ENCODE data around the genes NPY2R and TMEM144.

DNA sequence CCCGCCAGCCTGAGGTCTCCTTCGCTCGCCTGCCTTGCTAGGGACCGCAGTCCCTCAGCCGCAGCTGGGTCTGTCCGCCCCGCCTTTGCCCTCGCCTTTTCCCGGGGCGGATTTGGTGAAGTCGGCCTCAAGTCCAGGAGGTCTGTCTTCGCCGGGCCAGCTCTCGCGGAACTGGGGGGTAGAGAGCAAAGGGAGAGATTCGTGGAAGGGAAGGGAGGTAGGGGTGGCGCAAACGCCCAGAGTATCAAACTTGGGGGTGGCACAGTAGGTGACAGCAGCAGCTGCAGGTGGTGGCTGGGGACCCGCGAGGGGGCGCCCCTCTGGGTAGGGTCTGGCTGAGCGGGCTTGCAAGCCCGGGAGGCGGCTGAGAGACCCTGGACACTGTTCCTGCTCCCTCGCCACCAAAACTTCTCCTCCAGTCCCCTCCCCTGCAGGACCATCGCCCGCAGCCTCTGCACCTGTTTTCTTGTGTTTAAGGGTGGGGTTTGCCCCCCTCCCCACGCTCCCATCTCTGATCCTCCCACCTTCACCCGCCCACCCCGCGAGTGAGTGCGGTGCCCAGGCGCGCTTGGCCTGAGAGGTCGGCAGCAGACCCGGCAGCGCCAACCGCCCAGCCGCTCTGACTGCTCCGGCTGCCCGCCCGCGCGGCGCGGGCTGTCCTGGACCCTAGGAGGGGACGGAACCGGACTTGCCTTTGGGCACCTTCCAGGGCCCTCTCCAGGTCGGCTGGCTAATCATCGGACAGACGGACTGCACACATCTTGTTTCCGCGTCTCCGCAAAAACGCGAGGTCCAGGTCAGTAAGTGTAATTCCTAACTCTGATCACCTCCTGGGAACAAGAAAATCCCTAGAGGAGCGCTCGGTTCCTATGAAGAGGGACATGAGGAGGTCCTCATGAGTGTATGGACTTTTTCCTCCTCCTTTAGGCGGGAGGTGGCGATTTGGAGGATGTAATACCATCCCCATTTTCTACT lies at the start of gene NPY2R:
NPY2R (plus strand) TSS at position 367 of the 975 bp plus-strand sequence.
CAGE:
- cytosol, long polyA minus RNA, result no peak
- cytosol, long polyA plus RNA, result no peak
- long polyA plus RNA, result no peak
- nucleus, long polyA minus RNA, result no peak
- nucleus, long polyA plus RNA, result no peak

DNA sequence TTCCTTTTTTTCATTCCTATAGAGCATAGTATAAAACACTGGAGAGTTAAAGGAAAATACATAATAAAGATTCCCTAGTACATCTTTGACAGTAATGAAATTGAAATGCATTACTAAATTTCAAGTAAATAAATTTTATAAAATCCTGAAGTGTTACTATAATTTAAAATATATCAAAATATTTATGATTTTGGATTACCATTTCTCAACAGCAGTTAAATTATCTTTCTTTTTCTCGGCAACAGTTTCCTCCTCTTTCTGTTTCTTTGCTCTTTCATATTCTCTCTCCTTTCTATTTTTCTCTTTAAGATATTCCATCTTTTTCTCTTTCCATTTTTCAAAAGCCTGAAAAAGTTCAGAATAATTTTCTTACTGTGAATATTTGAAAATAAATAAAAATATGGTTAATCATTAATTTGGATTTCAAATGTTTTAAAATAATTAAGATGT lies 24.0 kb downstream of the MAP9 start:
CAGE:
- cytosol, long polyA minus RNA, result no peak
- cytosol, long polyA plus RNA, result no peak
- long polyA plus RNA, result no peak
- nucleus, long polyA minus RNA, result start-site peak on the minus strand centred at position 310 of the sequence, 49 bp wide, 17 reads
- nucleus, long polyA plus RNA, result no peak

GRCh38 chr4:155442430-155442899 lies 65.7 kb upstream of the MAP9 start:
CAGE:
- cytosol, long polyA minus RNA, result no peak
- cytosol, long polyA plus RNA, result no peak
- long polyA plus RNA, result no peak
- nucleus, long polyA minus RNA, result no peak
- nucleus, long polyA plus RNA, result no peak

DNA sequence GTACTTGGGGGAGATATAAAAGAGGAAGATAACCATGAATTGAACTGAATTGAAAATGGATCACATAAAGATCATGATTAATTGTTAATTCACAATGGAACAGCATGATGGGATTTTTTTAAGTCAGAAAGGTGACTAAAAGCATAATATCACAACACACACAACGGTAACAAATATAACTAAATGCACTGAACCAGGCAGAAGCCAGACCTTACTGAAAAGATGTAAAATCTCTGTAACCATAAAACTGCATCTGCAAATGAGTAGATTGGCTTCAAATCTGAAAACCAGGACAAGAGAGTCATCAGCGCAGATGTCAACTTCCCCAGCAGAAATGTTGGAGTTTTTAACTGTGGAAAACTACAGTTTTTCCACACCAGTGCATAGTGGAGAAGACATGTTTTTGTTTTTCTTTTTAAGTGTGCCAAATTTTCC lies 436 bp upstream of the GUCY1A1 start:
CAGE:
- cytosol, long polyA minus RNA, result no peak
- cytosol, long polyA plus RNA, result no peak
- long polyA plus RNA, result no peak
- nucleus, long polyA minus RNA, result no peak
- nucleus, long polyA plus RNA, result no peak

DNA sequence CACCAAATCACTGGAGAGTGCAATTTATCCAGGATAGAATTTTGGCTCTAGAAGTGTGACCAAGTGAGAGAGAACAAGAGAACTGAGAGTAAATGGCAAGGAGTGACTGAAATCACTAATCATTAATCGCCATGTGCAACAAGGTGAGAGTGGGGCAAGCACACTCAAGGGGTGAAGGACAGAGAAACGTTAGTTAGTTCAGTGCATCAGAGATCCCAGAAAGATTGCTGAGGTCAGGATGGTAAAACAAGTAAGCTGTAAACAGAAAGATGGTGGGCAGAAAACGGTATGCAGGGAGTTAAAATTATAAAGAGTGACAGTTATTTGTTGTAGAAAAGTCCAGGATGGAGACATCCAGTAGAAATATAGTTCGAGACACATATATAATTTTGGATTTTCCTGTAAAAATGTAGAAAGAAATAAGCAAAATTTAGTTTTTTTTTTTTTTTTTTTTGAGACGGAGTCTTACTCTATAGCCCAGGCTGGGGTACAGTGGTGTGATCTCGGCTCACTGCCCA lies 17.9 kb upstream of the ASIC5 start:
CAGE:
- cytosol, long polyA minus RNA, result no peak
- cytosol, long polyA plus RNA, result no peak
- long polyA plus RNA, result no peak
- nucleus, long polyA minus RNA, result no peak
- nucleus, long polyA plus RNA, result no peak

DNA sequence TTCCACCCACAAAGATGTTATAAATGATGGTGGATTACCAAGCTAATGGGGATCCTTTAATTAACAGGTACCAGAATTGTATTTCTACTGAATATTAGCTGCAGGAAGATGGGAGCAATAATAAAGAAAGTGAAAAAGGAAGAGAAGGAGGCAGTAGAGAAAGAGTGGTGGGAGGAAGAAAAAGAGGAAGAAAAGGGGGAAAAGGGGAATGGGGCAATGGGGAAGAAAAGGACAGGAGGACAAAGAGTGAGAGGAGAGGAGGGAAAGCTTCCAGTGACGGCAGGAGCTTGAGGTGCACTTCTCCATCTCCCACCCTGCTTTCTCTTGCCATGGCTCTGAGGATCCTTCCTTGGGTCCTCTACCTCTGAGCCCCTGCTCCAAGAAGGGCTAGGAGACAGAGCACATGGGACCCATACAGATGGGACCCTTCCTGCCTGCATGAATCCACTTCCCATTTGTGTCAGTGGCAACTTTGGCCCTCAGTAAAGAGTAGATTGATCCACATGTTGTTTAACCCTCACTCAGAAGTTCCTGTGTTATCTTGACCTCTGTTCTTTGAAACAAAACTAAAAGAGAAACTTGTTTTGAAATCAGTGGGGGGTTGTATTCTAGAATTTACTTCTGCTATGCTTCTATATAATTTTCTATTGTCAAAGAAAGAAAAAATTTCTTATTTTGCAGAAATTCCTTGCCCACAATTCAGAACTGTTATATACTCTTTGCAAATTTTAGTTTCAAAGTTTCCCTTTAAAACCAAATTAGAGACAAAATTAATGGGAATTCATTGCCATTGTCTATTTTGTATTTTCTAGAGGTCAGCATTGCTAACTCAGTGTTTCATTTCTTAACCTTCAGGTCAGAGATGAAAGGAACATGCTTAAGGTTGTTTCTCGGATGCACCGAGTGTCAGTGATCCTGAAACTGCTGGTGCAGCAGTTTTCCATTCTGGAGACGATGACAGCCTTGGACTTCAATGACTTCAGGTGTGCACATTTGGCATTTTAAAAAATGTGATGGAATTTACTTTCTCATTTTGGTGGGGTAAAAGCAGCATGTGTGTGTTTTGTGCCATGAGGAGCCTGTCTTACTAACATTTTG lies 4.9 kb downstream of the TDO2 start:
CAGE:
- cytosol, long polyA minus RNA, result no peak
- cytosol, long polyA plus RNA, result no peak
- long polyA plus RNA, result no peak
- nucleus, long polyA minus RNA, result no peak
- nucleus, long polyA plus RNA, result no peak

CAGE:
- cytosol, long polyA minus RNA, result no peak
- cytosol, long polyA plus RNA, result no peak
- long polyA plus RNA, result no peak
- nucleus, long polyA minus RNA, result no peak
- nucleus, long polyA plus RNA, result no peak
These were observed 1.3 kb downstream of the PDGFC start for GRCh38 chr4:156970274-156970690.

DNA sequence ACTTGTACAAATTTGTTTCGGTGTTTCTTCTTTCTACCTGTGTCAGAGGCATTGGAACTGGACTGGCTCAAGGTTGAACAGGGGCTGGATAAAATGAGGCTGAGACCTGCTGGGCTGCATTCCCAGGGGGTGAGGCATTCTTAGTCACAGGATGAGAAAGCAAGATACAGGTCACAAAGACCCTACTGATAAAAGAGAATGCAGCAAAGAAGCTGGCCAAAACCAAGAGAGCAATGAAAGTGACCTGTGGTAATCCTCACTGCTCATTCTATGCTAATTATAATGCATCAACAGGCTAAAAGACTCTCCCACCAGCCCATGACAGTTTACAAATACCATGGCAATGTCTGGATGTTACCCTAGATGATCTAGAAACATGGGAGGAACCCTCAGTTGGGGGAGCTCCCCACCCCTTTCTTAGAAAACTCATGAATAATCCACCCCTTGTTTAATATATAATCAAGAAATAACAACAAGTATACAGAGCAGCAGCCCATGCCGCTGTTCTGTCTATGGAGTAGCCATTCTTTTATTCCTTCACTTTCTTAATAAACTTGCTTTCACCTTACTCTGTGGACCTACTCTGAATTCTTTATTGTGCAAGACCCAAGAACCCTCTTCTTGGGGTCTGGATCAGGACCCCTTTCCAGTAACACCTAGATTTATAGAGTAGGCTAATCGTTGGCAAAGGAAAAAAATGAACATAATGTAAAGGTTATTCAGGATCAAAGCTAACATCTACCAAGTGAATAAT lies 77.9 kb downstream of the GASK1B start:
CAGE:
- cytosol, long polyA minus RNA, result no peak
- cytosol, long polyA plus RNA, result no peak
- long polyA plus RNA, result no peak
- nucleus, long polyA minus RNA, result no peak
- nucleus, long polyA plus RNA, result no peak

DNA sequence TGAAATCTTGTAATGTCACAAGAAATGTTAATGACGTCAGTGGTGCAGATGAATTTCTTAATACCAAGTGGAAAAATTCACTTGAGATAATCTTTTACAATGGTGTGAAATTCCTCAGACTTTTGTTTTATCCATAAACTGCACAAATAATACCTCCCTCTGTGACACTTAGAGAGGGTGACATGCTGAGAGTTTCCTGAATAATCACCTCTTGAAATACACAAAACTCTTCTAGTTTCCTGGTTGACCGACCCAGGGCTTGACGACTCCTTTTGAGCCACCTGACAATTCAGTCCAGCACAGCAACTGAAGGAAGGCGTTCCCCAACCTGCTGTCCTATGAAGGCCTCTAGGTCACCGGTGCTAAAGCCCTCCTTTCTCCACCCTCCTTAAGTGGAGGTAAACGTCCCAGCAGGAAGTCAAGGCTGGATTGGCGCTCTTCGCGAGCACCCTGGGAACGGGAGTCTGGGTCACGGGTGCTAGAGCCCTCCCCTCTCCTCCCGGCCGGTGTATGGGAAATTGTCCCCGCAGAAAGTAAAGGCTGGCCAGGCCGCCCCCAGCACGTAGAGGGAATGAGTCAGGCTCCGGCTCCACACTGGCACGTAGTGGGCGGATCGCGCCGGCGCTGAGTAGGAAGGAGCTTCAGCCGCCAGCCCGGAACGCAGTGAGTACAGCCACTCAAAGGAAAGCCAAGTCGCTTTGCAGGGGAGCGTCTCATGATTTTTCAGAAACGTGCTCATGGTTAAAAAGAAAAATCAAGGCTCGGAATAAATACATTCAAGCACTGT lies at the start of gene TMEM144:
TMEM144 (plus strand) TSS at position 563 of the 787 bp plus-strand sequence.
CAGE:
- cytosol, long polyA minus RNA, result no peak
- cytosol, long polyA plus RNA, result no peak
- long polyA plus RNA, result no peak
- nucleus, long polyA minus RNA, result no peak
- nucleus, long polyA plus RNA, result no peak

DNA sequence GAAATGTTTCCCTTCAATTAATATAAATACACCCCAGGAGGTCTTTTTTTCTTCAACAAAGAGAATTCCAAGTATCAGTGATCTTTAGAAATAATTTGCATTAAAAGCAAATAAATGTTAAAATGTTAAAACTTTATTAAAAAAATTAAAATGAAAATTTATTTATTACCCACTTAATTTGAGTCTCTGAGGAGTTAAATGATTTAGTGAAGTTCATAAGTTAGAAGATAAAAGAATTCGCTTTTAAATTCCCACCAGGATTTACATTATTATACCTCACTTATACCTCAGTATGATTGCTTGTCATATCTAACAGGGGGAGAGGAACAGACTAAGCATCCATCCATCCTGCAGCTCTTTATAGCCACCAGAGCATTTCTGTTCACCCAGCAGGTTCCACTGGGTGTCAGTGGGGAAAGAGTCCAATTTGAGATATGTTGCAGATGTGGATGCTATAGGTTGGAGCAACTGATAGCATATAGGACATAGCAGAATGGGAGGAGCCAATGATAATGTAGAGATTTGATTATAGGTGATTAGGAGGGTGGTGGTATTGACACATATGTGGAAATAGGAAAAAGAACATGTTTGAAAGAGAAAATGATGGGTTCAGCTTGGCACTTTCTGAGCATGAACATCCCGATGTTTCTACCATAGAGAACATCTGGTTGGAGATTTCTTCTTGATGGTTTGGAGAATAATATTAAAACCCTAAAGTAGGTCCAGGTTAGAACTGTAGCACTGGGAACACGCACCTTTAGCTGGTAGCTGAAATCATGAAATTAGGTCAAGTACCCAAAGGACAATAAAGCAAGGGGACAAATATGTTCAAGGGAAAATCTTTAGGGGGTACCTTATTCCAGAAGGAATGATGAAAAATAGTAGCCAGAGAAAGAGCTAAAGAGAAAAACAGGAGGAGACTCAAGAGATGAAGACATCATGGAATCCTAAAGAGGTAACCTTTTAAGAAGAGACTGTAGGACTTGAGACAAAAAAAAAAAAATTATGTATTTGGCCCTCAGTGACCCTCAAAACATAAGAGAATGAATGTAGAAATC lies 5.9 kb downstream of the TMEM144 start:
CAGE:
- cytosol, long polyA minus RNA, result no peak
- cytosol, long polyA plus RNA, result no peak
- long polyA plus RNA, result no peak
- nucleus, long polyA minus RNA, result no peak
- nucleus, long polyA plus RNA, result no peak

CAGE:
- cytosol, long polyA minus RNA, result no peak
- cytosol, long polyA plus RNA, result no peak
- long polyA plus RNA, result no peak
- nucleus, long polyA minus RNA, result no peak
- nucleus, long polyA plus RNA, result no peak
These were observed 56.8 kb downstream of the FNIP2 start for GRCh38 chr4:158825458-158826217.

CAGE:
- cytosol, long polyA minus RNA, result no peak
- cytosol, long polyA plus RNA, result no peak
- long polyA plus RNA, result no peak
- nucleus, long polyA minus RNA, result no peak
- nucleus, long polyA plus RNA, result no peak
These were observed 124.4 kb downstream of the RAPGEF2 start for GRCh38 chr4:159227203-159227761.

DNA sequence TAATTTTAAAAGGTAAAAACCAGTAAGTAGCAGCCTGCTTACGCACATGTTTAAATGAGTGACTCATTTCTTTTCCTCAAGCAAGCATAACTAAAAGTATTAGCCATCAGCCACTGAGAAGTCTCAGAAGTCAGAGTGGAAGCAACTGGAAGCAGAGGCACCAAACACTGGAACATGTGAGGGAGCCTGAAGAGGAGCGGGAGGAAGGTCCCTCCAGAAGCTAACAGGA lies 257.7 kb downstream of the RAPGEF2 start:
CAGE:
- cytosol, long polyA minus RNA, result no peak
- cytosol, long polyA plus RNA, result no peak
- long polyA plus RNA, result no peak
- nucleus, long polyA minus RNA, result no peak
- nucleus, long polyA plus RNA, result no peak

DNA sequence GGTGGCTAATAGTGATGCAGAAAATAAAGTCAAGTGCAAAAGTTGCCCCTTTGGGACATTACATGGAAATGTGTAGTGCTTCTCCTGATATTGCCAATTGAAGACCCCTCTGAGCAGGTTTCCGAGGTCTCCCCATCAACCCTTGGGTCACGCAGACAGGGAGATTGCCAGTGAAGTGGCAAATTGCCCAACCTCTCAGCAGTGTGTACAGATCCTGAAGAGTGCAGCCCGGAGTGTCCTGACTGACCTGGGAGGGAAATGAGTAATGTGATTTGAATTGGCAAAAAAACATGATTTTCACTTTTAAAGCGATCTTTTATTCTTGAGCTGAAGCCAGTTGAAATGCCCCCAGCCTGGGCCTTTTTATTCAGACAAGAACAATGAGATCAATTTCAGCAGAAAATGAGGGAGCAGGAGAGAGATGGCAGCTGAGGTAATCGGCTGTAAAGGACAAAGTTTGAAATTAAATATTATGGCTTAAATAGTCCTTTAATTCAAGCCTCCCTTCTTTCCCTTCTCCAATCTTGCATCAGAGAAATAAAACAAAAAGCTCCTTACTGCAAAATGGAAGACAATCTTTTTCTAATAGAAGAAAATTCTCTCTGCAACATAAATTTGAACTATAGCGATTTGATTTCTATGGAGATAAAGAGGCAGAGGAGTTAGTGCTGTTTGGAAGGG lies 401.9 kb downstream of the RAPGEF2 start:
CAGE:
- cytosol, long polyA minus RNA, result no peak
- cytosol, long polyA plus RNA, result no peak
- long polyA plus RNA, result no peak
- nucleus, long polyA minus RNA, result no peak
- nucleus, long polyA plus RNA, result no peak

DNA sequence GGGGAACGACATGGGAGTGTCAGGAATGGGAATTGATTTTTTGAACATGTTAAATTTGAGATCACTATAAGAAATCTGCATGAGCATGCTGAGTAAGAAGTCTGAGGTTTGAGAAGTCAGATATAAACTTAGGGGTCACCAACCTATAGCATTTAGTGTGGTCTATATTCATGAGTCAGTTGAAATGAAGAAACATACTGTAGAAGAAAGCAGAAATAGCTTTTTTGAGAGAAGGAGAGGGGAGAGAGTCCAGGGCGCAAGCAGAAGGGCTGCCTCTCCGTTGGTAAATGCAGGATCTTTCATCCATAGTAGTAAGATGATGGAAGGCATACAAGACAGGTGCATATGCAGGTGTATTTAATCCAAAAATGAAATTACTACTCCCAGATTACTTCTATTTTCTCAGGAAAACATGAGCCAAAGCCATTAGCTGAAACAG lies 1490.5 kb downstream of the RAPGEF2 start:
CAGE:
- cytosol, long polyA minus RNA, result no peak
- cytosol, long polyA plus RNA, result no peak
- long polyA plus RNA, result no peak
- nucleus, long polyA minus RNA, result no peak
- nucleus, long polyA plus RNA, result no peak

CAGE:
- cytosol, long polyA minus RNA, result no peak
- cytosol, long polyA plus RNA, result no peak
- long polyA plus RNA, result no peak
- nucleus, long polyA minus RNA, result no peak
- nucleus, long polyA plus RNA, result no peak
These were observed 247.7 kb downstream of the MARCHF1 start for GRCh38 chr4:164136003-164136584.

DNA sequence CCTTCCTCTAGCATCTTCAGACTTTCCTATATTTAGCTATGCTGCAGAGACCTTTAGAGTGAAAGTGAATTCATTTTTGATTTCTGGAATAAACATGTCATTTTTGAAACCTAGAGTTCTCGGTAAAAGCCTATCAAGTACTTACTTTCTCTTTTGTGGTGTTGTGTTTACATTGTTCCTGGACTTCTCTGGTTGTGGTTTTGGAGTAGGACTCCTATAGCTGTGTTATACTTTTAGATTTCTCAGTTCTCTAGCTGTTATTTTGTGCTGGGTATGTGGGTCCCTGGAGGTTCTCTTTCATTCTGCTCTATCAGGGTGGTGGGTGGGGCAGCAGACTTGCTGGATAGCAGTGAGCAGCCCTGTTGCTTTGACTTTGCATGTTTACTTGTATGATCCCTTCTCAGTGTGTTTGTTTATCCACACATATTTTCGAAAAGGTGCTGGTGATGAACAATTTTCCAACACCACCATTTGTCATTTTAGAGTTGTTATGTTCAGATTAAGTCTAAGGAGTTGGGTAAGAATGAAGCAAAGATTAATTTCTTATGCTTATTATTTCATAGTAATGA lies 22.4 kb upstream of the GK3 start:
CAGE:
- cytosol, long polyA minus RNA, result no peak
- cytosol, long polyA plus RNA, result no peak
- long polyA plus RNA, result no peak
- nucleus, long polyA minus RNA, result no peak
- nucleus, long polyA plus RNA, result no peak

DNA sequence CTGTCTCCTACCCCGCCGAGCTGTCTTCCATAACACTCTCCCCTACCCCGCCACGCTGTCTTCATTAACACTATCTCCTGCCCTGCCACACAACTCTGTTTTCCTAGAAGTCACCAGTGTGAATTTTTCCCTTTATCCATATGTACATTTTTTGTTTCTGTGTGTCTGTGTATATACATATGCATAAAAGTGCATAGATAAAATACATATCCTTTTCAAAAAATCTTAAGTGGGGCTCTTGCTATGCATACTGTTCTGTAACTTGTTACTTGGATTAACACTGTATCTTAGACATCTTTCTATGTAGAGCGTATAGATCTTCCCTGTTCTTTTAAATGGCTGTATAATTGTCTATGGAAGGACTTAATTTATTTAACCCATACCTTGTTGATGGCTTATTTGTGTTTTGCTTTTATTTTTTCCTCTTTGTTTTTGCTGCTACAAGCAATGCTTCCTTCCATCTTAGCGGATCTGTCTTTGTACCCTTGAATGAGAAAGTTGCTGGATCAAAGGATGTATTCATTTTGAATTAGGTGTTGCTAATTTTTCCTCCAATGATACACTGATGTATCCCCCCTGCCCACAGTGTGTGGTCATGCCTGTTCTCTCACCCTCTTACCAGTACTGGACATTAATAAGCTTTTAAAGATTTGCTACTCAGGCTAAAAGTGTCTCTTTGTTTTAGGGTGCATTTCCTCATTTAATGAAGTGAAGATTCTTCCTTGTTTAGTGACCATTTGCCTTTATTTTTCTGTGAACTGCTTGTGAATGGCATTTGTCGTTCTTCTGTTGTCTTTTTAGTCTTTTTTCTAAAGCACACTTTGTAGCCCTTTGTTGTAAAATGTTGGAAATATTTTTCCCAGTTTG lies 4.8 kb downstream of the MSMO1 start:
CAGE:
- cytosol, long polyA minus RNA, result no peak
- cytosol, long polyA plus RNA, result no peak
- long polyA plus RNA, result no peak
- nucleus, long polyA minus RNA, result no peak
- nucleus, long polyA plus RNA, result no peak

DNA sequence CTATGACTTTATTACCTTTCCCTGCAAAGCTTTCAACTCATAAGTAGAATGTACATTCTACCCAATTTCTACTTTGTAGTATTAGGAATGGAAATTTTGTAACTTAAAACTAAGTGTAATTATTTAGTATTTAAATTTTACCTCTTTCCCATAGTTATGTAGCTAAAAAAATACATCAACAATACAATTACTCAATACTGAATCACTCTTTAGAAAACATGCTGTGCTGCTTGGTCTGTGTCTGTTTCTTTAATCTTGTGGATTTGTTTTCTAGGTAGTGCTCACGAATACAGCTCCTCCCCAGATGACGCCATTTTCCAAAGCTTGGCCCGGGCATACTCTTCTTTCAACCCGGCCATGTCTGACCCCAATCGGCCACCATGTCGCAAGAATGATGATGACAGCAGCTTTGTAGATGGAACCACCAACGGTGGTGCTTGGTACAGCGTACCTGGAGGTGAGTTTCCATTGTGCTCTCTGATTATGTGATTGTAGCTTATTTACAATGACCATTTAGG lies 105.4 kb downstream of the CPE start:
CAGE:
- cytosol, long polyA minus RNA, result no peak
- cytosol, long polyA plus RNA, result no peak
- long polyA plus RNA, result no peak
- nucleus, long polyA minus RNA, result no peak
- nucleus, long polyA plus RNA, result no peak

GRCh38 chr4:165493092-165493465 lies 114.3 kb downstream of the CPE start:
CAGE:
- cytosol, long polyA minus RNA, result no peak
- cytosol, long polyA plus RNA, result no peak
- long polyA plus RNA, result no peak
- nucleus, long polyA minus RNA, result no peak
- nucleus, long polyA plus RNA, result no peak